M059J (cell line): ENCODE measurements around the genes CMTM1, CMTM2, CMTM3, CMTM4 and DYNC1LI2.

DNA sequence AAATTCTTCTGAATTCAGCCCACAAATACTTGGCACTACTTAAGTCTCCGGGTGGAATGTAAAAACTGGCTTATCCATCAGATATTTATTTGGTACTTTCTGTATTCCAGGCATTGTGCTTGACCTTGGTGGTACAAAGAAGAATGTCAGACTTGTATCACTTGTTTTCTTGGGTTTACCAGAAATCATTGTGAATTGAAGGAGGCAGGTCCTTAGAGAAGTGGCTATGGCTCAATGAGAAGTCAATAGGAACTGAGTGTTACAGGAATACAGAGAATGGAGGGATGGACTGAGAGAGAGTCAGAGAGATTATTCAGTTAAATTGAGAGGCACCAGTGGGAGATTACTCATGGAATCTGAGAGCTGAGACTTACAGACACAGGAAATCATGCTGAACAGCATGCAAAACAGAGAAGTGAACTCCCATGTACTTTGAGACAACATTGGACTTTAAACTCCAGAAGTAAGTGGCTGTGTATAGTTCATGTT lies 704.1 kb downstream of the CDH11 start:
- RAMPAGE, long total RNA = no peak

- RAMPAGE, long total RNA = no peak
Observed at GRCh38 chr16:64864218-64864665, 257.6 kb downstream of the CDH11 start.

DNA sequence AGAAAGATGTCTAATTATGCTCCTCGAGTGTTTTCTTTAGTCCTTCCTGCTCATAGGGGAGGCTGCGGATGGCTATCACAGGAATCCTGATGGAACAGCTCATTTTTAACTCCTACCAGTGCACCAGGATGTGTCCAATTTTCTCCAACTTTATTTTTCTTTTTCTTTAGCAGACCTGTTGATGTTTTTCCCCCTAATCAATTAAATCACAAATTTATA lies 3.7 kb downstream of the CDH11 start:
- RAMPAGE, long total RNA = no peak

GRCh38 chr16:65122100-65122661 lies 318 bp upstream of the CDH11 start:
- RAMPAGE, long total RNA = no peak

GRCh38 chr16:65125586-65126531 lies 4.0 kb upstream of the CDH11 start:
- RAMPAGE, long total RNA = no peak

- RAMPAGE, long total RNA = no peak
Observed at GRCh38 chr16:65310626-65310933, 188.7 kb upstream of the CDH11 start.

GRCh38 chr16:66266418-66266966 lies 100.0 kb upstream of the CDH5 start:
- RAMPAGE, long total RNA = no peak

GRCh38 chr16:66368144-66368737 lies 1.8 kb downstream of the CDH5 start:
- RAMPAGE, long total RNA = no peak

- RAMPAGE, long total RNA = no peak
Observed at GRCh38 chr16:66553170-66553732, 875 bp downstream of the CKLF start.

DNA sequence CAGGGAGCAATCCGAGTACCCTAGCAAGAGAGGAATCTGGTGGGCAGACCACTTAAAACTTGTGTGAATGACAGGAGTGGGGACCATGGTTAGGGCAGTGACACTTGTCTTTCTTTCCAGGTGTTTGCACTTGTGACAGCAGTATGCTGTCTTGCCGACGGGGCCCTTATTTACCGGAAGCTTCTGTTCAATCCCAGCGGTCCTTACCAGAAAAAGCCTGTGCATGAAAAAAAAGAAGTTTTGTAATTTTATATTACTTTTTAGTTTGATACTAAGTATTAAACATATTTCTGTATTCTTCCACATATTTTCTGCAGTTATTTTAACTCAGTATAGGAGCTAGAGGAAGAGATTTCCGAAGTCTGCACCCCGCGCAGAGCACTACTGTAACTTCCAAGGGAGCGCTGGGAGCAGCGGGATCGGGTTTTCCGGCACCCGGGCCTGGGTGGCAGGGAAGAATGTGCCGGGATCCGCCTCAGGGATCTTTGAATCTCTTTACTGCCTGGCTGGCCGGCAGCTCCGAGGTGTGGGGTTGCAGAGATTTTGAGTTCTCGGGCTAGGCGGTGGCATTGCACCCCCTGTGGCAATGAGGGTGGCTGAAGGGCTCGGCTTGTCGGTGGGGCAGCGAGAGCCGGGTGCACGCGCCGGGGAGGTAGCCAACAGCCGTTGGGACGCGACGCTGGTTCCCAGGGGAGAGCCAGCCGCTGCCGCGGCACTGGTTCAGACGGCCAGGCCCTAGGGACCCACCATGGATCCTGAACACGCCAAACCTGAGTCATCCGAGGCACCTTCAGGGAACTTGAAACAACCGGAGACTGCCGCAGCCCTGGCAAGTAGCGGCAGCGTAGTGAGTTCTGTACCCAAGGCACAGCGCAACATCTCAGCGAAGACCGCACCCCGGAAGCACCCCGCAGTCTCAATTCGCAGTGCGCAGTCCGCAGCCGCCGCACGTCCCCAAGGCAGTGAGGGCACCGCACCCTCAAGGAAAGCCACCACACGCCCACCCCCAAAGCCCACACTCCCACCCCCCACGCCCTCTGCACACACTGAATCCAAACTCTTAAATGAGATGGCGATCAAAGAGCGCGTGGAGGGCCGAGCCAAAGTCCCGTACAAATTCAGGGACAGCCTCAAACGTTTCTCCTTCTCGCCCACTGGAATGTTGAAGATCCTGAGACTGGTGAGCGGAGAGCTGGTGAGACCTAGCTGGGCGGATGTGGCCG lies at the start of gene CMTM1:
CMTM1 (plus strand) TSS at position 674 of the 1,223 bp plus-strand sequence.
- RAMPAGE, long total RNA = no peak

- RAMPAGE, long total RNA = no peak
Observed at GRCh38 chr16:66579335-66579535, at the start of gene CMTM2. Gene CMTM2 (plus strand): TSS chr16:66579463.

GRCh38 chr16:66603837-66604843 lies at the start of gene CMTM3:
Gene CMTM3 (plus strand): TSS chr16:66604704.
- RAMPAGE, long total RNA = no peak

DNA sequence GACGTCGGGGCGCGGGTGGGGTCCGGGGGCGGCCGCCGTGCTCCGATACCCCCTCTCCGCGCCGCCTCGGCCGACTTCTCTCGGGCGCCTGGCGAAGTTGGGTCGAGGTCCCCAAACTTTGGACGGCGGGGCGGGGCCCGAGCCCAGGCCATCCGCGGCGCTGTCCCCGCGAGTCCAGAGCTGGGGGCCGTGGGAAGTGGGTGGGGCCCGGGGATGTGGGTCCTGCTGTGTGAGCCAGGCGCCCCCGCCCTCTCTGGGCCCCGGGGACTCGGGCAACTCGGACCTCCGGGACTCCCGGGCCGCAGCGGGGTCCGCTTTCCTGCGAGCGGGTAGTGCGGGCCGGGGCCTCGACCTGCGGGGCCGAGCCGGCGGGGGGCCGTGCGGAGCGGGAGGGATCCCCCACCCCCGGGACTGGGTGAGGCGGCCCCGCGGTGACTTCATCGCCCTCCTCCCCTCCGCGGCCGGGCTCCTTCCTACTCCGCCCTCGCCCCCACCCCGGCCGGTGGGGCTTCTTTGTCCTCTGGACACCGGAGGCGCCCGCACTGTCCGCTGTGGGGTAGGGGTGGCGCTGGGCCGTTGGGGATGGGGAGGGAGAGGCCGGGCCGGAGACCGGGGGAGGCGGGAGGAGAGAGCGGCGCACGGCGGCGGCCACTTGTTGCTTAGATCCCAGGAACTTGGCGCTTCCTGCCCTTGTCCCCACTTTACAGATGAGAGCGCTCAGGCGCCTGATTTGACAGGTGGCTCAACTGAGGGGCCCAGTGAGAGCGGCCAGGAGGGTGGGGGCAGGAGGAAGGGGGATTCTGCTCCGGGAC lies 714 bp downstream of the CMTM3 start:
- RAMPAGE, long total RNA = no peak

DNA sequence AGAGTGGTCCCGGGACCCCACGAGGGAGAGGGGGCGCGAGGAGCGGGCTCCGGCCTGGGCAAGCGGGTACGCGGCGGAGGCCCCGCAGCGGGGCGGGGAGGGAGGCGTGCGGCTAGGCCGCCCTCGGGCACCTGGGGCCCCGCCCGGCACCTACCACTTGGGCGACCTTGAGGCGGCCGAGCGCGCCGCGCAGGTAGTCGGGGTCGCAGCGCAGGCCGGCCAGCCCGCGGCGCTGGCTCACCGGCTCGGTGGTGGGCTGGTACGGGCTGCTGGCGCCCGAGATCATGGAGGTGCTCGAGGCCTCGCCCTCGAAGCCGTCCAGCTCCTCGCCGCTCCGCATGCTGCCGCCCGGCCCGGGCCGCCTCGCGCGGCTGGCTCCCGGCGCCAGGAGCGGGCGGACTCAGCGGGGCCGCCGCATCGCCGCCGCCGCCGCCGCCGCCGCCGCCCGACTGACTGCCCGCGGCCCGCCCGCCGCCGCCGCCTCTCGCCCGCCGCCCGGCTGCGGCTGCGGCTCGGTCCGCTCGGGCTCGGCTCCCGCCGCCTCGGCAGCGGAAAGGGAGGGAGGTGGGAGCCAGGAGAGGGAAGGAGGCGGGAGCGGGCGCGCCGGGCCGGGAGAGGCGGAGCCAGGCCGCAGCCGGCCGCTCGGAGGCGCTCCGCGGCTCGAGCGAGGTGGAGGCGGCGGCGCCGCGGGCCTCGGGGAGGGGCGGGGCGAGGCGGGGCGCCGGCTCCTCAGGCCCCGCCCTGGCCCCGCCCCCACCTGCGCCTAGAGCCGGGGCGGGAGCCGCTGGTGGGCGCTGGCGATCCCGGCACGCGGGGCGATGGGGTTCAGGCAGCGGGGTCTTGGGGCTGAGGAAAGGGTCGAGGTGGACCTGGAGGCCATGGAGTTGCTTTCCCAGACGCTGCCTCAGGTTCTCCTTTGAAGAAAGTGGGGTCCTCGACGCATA lies at the start of gene CMTM4:
CMTM4 (minus strand) TSS at position 558 of the 944 bp plus-strand sequence.
- RAMPAGE, long total RNA = no peak

DNA sequence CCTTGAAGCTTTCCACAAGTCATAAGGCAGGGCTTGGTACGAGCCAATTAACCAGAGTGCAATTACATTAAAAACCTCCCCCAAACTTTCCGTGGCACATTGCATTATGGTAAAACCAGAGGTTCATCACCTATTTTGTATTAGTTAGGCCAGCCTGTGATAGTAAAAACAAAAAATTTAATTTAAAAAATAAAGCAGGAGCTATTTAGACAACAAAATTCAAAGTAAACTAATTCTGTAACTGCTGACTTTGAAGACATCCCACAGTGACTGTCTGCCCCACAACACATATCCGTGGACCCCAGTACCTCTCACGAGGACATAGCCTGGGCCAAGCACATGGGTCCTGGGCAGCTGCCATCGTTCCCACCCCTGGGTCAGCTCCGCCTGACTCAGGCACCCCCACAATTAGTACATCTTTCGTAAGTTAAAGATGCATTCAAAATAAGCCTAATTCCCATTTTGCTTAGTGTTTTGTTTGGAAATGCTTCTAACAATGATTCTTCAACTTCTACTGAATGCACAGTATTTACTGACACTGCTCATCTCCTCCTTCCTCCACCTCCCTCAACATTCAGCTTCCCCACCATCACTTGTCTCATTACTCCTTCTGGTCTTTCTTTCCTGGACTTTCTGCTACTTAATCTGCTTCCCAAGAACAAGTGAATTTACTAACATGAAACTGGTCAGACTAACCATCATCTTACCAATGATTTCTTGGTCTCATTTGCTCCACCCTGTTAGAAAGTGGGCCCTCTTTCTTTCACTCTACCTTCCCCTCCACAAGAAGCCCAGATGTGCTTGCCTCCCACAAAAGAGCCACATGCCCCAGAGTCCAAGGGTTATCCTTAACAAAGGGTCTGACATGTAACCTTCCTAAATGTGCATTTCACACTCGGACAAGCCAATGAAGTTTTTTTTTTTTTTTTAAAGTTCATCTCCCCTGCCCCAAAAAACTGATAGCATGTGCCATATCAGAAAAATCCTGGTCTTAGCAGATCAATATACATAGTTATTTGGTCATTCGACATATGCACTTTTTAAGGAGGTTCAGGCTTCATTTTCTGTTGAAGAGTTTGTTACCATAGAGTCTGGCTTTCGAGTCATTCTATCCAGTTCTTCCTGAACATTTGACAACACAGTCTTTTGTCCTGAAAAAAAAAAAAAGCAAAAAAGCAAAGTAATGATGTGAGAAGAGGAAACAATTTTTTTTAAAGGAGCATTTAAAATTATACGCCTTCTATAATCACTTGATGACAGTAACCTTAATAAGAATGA lies 26.6 kb upstream of the CMTM4 start:
- RAMPAGE, long total RNA = no peak

- RAMPAGE, long total RNA = no peak
Observed at GRCh38 chr16:66740507-66741114, 10.8 kb downstream of the DYNC1LI2 start.

DNA sequence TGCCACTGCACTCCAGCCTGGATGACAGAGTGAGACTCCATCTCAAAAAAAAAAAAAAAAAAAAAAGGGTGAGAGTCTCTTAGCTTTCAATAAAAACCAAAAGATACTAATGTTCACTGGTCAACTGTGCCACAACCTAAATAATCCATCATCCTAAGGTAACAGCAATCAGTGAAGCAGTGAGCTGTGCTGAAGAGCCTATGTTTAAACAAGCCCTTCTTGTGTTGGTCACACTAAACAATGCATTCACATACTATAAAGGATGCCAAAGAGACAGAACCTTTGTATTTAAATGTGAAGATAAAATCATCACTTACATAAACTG lies 7.9 kb downstream of the DYNC1LI2 start:
- RAMPAGE, long total RNA = no peak

- RAMPAGE, long total RNA = start-site peak on the minus strand at chr16:66751603-66751610, 179 and 110 reads in 2 replicates
Observed at GRCh38 chr16:66750799-66752081, at the start of gene DYNC1LI2. Gene DYNC1LI2 (minus strand): TSS chr16:66751609.

- RAMPAGE, long total RNA = no peak
Observed at GRCh38 chr16:66946580-66946898, 11.2 kb downstream of the CES2 start.

- RAMPAGE, long total RNA = no peak
Observed at GRCh38 chr16:67017897-67018390, 11.0 kb upstream of the CBFB start.